Umbilical cord (tissue), 2 donors: ENCODE data around the genes HSBP1 and NECAB2.

GRCh38 chr16:81442495-81443431 lies 1.8 kb upstream of the CMIP start:
- RAMPAGE, long total RNA = no peak

DNA sequence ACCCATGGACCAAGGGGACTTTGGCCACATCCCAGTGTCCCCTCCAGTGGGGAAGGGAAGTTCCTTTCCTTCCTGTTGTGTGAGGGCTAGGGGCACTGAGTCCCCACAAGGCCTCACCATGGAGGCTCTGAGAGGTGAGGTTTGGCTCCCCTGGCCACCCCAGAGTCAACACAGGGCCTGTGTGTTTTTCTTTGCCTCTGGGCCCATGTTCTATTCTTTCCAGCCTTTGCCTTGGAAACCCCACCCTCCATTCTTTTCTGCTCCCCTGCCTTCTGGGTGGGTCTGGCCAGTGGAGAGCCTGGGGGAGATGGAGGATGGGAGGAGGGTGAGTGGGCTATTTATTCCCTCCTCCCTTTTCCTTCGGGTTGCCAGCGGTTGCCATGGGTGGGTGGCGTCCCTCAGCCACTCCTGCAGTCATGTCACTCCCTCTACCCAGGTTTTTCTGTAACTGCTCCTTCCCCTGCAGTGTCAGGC lies 15.4 kb downstream of the CMIP start:
- RAMPAGE, long total RNA = no peak

DNA sequence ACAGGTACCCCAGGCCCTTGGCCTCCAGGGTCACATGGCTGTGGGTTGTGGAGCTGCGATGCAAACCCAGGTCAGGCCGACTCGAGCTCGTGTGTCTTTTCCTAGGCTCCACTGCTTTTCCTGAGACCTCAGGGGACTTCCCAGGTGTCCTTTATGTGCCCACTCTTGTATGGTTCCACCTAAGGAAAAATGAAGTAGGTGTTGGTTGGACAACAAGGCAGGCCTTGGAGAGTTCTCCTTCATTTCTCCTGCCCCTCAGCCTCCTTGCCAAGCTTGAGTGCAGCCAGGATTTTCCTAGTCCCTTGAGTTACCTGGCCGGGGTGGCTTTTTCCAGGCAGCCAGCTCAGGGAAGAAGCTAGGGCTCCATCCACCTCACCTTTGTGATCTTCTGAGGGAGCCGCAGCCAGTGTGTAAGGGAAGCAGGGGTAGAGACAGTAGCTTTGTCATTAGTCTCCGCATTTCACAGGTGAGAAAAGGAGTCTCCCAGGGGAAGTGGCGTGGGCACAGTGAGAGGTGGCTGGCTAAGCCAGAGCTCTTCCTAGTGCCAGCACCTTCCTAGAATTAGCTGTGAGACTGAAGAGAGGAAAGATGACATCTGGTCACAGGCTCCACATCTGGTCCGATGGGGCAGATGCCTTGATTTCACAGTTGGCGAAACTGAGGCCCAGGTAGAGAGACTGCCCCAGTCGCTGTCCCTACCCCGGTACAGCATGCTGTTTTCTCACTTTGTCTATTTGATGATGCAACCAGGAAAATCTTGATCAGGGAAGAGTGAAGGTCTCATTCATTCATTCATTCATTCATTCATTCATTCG lies 19.3 kb downstream of the CMIP start:
- RAMPAGE, long total RNA = no peak

GRCh38 chr16:81487188-81487690 lies 42.6 kb downstream of the CMIP start:
- RAMPAGE, long total RNA = no peak

DNA sequence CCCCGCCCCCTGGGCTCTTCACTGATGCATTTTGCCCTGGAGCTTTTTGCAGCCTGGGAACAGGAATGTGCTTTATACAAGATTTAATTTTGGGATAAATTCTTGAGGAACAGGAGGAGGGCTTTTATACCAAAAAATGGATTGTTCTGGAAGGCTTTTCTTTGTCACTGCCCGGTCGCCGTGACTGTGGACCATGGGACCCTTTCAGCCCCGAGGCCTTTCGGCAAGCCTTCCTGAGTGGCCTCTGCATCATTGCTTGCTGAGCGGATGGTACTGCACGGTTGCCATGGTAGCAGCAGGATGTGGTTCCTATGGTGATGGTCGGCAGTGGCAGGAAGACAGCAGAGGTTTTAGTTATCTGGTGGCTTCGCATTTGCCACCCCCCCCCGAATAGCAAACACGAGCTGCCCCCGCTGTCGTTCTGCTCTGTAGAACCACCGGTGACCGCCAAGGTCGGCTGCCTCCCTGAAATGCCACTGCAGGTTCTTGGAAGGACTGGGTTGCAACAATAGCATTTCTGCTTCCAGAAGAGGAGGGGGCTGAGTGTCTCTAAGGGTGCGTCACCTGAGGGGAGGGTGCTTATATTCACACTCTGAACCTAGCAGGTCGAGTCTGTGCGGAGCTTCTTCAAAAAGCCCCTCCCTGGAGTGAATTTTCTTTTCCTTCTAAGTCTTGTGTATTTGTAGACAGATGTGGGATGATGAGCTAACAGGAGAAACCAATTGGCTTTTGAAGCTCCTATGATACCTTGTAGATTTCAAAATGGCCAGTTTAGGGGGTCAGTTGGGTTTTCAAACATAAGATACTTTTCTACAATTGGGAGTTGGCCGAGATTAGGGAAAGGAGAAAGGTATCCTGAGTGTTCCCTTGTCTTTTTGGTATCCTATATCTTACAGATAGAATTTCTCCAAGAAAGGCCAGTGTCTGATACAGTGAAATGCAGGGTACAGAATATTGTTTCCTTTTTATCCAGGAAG lies 76.7 kb downstream of the CMIP start:
- RAMPAGE, long total RNA = no peak

GRCh38 chr16:81524057-81524818 lies 79.6 kb downstream of the CMIP start:
- RAMPAGE, long total RNA = no peak

DNA sequence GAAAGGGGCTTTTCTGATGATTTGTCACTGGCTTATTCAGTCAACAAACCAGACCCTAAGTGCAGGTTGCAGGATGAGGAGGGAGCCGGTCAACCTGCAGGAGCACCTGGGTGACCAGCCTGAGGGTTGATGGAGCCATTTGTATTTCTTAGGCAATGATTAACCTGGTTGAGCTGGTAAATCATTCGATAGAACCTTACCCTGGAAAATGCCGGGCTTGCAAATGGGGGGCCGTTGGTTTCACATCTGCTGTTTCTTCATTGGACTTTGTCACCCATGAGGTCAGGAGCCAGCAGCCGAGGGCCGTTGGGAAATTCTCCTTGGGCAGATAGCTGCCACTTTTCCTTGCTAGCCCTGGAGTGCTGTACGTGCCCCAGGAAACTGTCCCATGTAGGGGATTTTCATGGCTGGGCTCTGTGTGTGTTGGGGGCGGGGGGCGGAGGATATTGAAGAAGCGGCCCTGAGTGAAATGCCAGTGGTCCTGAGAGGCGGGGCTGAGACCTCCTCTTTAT lies 104.6 kb downstream of the CMIP start:
- RAMPAGE, long total RNA = no peak

DNA sequence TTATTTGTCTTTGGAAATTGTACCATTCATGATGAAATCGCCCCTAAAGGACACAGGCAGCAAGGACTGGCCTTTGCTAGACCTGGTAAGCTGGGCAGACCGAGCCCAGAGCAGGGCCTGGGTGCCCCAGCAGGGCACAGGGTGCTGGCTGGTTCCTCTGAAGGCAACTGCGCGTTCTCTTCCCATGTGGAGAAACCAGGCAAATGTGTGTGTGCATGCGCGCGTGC lies 104.9 kb downstream of the CMIP start:
- RAMPAGE, long total RNA = no peak

DNA sequence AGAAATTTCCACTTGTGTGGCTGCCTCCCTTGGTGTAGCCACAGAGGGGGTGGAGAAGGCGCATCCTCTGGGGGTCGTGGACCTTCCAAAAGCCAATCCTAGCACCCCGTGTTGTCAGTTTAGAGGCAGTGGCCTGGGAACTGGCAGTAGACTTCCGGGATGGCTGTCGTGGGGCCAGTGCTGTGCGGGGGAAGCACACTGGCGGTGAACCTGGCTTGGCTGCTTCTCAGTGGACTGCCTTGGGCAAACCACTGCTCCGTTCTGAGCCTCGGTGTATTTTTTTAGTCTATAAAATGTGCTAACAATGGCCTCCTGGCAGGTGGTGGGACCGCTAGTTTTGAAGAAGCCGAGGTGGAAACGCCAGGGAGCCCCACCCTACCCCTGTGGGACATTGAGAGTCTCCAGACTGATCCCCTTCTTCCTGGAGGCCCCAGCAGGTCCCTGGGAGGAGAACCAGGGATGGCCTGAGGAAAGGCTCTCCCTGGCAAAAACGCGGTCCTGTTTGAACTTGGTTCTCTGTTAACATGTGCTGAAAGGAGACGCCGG lies 125.7 kb downstream of the CMIP start:
- RAMPAGE, long total RNA = no peak

DNA sequence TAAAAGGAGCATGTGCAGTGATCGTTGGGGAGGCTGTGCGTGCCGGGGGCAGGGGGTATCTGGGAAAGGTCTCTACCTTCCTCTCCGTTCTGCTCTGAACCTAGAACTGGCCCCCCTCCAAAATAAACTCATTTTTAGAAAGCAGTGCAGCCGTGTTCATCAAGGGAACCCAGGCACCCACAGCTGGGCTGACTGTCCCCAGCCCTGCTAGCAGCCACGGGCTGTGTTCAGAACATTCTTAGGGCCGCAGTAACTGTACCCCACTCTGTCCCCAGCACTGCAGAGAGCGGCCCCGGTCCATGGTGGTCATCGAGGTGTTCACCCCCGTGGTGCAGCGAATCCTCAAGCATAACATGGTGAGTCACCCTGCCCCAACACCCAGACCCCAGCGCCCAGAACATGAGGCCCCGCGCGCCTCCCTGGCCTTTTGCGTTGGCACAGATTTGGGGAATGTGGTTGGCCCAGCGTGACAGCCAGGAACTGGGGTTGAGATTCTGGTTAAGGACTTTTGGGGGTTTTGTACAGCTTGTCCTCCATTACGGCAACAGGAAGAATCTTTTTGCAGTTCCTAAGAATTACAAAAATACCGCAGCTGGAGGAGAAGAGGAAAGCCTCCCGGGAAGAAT lies 115.0 kb upstream of the PLCG2 start:
- RAMPAGE, long total RNA = no peak

GRCh38 chr16:81710941-81711611 lies 68.0 kb upstream of the PLCG2 start:
- RAMPAGE, long total RNA = no peak

DNA sequence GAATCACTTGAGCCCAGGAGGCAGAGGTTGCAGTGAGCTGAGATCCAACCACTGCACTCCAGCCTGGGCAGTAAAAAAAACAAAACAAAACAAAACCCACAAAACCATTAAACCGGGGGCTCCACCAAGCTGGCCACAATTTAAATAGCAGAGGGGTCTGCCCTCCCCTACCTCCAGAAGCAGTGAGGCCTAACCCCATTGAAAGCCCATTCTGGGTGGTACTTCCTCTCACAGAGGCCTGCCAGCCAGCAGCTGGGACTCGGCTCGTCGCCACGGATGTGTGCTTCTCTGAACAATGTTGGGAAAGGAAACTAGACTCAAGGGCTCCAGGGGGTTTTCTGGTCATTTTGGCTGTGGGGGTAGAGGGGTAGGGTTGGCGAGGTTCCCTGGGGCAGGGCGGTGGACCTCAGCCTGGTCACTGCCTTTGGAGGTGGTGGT lies 4.8 kb upstream of the PLCG2 start:
- RAMPAGE, long total RNA = no peak

DNA sequence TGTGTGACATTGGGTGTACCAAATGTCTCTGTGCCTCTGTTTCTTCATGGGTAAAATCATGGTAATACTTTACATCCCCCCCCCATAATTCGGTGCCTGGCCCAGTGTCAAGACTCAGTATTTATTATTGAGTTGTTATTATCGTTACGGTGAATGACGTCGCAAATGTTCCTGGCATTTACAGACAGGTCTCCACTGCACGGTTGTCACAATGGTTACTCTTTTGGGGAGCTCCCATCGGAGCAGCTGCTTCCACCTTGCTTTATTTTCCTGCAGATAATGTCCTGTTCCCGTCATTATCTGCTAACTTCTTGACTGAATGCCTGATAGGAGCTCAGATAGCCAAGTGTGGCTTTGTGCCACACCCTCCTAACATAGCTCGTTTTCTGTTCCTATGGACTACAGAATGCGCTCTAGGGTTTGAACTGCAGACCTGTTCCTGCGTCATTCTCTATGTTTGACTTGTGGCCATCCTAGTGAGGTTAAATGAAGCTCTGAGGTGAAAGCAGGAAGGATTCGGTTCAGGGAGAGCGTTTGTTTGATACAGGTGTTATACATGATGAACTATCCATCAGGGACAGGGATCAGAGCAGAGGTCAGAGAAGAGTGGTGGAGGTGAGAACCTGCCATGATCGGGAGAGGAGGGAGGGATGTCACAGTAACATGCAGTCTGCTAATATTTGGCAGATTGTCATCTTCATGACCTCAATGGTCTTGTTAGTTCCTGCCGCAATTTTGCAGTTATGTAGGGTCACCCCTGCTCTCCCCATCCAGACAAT lies 33.1 kb downstream of the MPHOSPH6 start:
- RAMPAGE, long total RNA = no peak

DNA sequence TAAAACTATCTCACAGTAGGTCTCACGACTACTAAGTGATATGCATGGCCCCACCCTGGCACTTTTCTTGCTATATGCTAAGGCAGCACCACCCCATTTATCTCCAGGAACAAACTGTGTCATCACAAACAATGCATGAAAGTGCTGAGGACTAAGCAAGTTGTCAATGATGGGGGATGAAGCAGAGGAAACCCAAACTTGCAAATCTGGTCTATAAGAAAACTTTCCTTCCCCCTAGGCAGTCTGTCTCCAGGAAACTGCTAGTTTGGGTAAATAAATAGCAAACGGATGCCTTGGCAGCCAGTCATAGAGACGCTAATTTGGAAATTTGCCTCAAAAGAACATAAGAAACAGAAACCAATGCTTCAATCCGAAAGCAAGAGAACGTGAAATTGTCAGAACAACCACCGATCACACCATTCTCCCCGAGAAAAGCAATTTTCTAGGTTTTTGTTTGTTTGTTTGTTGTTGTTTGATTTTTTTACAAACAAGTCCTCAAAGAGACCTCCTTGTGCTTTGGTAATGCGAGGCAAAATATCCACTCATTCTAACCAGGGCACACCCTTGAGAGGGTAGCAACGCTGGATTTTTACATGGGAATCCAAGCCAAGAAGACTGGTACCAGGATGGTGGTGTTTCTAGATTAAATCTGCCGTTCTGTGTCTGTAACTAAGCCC lies 5.5 kb upstream of the HSBP1 start:
- RAMPAGE, long total RNA = no peak

DNA sequence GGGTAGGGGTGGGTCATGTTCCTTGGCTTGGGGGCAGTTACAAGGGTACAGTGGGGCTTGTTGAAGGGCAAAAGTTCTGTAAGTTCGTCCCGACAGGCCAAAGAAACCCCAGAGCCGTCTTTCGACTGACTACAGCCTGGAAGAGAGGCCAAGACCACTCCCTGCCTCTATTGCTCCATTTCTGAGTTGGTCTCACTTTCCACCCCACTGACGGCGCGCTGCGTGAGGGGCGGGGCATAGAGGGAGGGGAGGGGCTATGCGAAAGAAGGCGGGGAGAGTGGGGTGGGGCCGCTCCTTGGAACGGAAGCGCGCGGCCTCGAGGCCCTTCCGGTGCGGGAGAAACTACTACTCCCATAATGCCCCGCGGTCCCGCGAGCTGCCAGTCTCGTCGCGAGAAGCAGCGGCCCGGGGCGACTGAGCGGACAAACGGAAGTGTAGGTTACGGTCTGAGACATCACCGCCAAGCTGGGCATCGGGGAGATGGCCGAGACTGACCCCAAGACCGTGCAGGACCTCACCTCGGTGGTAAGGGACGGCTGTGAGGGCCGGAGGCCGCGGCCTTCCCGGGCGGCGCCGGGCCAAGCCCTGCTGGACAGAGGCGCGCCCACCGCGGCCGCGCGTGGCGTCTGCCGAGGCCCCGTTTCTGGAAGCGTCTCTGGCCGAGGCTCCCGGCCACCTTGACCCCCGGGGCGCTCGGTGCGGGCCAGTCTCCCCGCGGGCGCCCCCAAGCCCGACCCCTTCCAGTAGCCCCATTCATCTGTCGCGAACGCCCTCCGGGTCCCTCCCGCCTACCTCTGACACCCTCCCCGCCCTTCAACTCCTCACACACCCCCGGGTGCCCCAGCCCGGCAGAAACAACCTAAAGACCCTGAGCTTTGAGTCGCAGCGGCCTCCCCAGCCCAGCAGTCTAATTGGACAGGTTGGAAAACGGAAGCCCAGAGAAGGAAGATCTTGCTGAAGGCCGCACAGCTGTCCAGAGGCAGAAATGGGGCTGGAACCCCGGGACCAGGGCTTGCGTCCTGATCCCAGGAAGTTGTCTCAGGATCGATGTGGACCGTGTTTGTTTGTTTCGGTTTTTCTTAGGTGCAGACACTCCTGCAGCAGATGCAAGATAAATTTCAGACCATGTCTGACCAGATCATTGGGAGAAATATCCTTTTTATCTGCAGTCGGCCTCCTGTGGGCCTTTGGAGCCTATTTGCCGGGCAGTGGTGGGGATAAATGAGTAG lies at the start of gene HSBP1:
TSS of gene HSBP1 (plus strand) at position 382 of the 1,229 bp plus-strand sequence.
- RAMPAGE, long total RNA = start-site peak on the plus strand centred at position 413 of the sequence, 64 bp wide, 1,001 and 603 reads in 2 replicates

GRCh38 chr16:83939094-83939819 lies 13.8 kb upstream of the OSGIN1 start:
- RAMPAGE, long total RNA = no peak

DNA sequence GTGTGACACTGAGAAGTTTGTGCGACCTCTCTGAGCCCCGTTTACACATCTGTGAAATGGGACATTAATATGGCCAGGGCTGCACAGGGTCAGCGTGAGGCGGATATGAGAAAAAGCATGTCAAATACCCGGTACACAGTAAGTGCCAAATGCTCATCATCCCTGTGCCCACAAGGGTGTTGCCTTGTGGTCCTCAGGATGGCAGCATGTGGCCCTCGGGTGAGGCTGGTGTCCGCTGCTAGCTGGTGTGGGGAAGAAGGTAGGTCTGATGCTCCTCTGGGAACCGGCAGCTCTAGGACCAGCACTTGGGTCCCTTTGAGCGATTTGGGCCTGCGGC lies 3.5 kb downstream of the OSGIN1 start:
- RAMPAGE, long total RNA = no peak

DNA sequence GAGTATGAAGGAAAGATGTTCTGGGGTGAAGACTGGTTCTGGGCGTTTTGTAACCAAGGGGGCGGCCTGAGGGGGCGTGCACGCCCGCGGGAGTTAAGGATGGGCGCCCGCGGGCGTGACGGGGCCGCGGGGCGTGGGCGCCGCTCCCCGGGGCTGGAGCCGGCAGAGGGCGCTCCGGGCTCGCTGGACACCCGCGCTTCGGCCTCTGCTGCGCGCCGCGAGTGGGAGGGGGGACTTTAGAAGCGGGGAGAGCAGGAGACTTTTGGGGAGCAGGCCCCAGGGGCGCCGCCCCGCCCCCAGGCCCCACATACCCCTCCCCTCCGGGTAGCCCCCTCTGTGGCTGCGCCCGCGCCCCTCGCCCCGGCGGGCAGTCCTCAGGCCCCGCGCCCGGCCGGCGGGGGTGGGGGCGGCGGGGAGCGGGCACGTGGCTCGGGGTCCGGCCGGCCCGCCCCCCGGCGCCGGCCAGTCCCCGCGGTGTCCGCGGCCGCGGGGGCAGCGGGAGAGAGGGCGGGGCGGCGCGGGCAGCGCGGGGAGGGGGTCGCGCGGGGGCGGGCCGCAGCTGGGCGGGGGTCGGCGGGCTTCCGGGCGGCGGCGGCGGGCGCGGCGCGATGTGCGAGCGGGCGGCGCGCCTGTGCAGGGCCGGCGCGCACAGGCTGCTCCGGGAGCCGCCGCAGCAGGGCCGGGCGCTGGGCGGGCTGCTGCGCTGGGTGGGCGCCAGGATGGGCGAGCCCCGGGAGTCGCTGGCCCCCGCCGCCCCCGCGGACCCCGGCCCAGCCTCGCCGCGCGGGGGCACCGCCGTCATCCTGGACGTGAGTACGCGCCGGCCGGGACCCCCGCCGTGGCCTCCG lies at the start of gene NECAB2:
TSS of gene NECAB2 (plus strand) at position 204 of the 848 bp plus-strand sequence.
- RAMPAGE, long total RNA = no peak

- RAMPAGE, long total RNA = no peak
Observed at GRCh38 chr16:84058572-84059167, 16.1 kb upstream of the SLC38A8 start.

DNA sequence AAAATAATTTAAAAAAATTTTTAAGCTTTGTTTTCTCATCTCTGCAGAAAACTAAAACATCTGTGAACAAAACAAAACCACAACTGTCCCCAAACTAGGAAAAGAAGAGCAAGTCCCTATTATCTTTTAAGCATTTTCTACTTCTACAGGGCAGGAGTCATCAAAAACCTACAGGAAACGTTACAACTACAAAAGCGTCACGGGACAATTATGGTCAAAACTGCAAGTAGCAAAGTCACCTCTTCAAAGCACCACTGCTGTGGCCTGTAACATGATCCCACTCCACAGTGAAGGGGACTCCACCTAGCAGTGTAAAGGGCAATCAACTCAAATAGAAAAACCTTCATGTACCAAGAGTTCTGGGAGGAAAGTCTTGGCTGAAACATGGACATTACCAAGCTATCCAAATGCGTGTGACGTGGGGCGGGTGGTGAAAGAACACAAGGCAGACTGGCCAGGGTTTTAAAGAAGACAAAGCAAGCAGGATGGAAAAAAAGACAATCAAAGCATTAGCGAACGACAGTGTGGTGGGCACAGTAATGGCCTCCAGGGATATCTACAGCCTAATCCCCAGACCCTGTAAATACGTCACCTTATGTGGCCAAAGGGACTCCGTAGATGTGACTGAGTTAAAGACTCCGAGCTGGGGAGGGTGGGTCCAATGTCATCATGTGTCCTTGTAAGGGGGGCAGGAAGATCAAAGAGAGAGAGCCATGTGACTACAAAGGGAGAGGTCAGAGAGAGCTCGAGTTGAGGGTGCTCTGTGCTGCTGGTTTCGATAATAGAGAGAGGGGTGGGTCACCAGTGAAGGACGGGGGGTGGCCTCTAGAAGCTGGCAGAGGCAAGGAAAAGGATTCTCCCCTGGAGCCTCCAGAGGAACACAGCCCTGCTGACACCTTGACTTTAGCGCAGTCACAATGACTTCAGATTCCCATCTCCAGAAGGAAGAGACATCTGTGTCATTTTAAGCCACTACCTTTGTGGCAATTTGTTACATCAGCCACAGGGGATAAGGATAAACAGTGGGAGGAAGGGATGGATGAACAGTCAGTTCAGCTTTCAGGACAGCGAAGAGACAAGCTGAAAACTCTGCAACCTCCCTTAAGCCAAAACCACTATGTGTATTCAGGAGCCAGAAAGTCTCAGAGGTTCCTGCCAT lies 6.0 kb downstream of the HSDL1 start:
- RAMPAGE, long total RNA = no peak